Skin of body (tissue), 2 donors: ENCODE results near the genes BRMS1, ZDHHC24 and PTPRCAP.

DNA sequence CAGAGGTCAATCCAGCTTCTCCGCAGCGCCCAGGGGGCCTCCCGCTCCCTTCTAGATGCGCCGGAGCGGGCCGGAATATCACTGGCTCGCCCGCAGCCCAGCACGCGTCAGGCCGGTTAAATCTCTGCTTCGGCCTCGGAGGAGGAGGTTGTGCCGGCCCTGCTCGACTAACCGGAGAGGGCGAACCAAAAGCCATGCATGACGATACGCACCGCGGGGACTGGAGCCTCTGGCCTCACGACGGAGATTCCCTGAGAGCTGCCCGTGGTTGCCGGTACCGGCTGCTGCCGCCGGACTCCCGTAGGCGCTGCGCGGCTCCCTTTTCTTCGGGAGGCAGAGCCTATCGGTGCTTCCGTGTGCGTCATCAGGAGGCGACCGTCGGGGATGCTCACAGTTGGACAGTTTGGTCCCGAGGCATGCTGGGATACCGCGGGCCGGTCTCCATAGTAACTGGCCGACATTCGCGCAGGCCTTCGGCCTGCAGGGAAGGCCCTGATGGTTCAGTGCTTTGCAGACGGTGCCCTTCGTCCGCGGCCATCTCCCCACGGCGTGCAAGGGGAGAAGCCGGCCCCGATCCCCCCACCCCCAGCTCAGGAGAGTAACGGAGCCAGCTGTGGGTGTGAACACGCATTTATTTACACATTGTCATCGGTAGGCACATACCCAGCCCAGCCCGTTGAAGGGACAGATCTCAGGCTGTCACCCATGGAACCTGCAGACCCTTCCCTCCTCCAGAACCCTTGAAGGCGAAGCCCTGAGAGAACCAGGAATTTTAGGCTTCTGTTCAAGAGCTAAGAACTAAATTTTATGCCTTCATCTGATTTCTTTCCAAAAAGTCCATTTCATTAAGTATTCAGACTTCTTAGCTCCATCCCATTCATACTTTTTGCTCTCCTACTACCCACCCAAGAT, at the start of gene BRMS1:
TSS of gene BRMS1 (minus strand) at position 345 of the 912 bp plus-strand sequence.
- RAMPAGE, long total RNA, result no peak

GRCh38 chr11:66360058-66361100, 11.2 kb downstream of the SLC29A2 start:
- RAMPAGE, long total RNA, result no peak

- RAMPAGE, long total RNA, result no peak
Measured at GRCh38 chr11:66393252-66393686, 21.7 kb upstream of the SLC29A2 start.

- RAMPAGE, long total RNA, result no peak
Measured at GRCh38 chr11:66408781-66409460, 11.9 kb upstream of the NPAS4 start.

DNA sequence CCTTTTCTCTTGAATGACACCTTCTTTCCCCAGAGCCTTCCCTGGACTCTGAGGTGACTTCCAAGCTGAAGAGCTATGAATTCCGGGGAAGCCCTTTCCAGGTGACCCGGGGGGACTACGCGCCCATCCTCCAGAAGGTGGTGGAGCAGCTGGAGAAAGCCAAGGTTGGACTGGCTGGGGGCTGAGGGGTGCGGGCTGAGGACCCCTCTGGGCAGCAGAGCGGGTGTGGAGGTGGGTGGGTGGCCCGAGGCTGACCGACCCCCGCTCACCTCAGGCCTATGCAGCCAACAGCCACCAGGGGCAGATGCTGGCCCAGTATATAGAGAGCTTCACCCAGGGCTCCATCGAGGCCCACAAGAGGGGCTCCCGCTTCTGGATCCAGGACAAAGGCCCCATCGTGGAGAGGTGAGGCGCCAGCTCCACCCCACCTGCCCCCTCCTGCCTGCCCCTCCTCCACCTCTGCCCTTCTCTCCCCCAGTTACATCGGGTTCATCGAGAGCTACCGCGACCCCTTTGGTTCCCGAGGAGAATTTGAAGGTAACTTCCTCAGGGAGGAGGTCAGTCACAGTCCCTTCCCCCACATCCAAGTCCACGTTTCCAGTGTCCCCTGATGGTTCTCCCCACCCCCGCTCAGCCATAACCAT, 11.1 kb downstream of the DPP3 start:
- RAMPAGE, long total RNA, result no peak

DNA sequence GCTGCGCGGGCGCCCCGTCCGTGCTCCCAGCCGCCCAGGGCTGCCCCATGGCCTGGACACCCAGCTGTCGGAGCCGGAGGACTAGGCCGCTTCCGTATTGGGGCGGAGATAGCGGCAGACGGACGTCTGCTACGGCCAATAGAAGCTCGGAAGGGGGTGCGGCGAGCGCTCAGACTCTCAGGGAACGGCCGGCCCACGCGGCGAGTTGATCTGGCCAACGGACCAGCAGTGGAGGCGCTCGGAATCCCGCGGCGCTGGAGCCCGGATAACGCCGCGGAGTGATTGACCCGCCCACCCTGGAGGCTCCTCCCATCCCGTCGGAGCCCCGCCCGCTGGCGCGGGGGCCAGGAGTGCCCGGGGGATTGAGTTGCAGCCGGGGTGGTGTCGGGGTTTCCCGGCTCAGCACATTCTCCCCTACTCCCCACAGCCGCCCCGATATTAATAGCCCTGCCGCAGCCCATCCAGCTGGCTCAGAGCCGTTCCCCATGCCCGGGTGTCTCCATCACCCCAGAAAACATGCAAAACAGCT, at the start of gene ZDHHC24:
TSS of gene ZDHHC24 (minus strand) at position 94 of the 529 bp plus-strand sequence.
- RAMPAGE, long total RNA, result no peak

DNA sequence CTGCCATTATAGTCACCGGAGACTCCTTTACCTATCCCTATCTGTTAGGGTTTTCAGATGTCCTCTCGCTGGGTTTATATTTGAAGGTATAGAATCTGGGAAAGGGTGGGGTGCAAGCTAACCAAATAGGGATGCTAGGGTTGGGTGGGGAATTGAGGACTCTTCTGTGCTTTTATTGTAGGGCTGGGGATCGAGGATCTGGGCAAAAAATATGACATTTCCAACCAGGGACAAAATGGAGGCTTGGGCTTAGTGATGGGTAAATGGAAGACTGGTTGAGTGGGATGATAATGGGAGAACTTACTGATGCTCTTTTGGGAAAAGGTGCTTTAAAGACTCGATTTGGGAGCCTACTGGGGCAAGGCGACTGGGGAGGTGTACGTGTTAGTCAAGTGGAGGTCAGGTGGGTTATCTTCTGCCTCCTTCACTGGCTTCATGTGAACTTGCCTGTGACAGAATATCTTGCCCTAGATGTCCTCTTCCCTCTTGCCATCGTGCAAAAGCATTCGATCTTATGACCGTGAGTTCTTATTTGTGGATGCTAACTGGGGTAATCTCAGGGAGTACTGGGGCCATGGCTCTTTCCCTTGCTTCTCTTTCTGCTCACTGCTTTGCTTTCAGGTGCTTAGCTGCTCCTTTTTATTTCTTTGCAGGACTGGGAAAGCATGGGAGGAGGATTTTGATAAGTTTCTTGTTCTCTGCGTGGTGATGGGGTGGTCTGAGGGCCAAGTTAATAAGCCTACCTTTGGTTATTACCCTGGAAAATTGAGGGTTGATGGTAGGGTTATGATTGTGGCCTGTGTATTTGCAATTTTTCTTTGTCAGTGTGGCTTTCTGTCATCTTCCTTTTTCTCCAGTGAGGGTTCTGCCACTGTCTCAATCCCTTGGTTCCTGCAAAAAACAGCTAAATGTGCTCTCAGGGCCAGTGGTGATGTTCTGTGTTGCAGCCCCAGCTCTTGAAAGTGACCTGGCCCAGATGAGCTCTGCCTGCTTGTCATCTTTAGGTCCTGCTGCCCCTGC, 10.2 kb upstream of the RBM4 start:
- RAMPAGE, long total RNA, result no peak

- RAMPAGE, long total RNA, result no peak
Measured at GRCh38 chr11:66649252-66649901, 10.9 kb downstream of the RBM4 start.

DNA sequence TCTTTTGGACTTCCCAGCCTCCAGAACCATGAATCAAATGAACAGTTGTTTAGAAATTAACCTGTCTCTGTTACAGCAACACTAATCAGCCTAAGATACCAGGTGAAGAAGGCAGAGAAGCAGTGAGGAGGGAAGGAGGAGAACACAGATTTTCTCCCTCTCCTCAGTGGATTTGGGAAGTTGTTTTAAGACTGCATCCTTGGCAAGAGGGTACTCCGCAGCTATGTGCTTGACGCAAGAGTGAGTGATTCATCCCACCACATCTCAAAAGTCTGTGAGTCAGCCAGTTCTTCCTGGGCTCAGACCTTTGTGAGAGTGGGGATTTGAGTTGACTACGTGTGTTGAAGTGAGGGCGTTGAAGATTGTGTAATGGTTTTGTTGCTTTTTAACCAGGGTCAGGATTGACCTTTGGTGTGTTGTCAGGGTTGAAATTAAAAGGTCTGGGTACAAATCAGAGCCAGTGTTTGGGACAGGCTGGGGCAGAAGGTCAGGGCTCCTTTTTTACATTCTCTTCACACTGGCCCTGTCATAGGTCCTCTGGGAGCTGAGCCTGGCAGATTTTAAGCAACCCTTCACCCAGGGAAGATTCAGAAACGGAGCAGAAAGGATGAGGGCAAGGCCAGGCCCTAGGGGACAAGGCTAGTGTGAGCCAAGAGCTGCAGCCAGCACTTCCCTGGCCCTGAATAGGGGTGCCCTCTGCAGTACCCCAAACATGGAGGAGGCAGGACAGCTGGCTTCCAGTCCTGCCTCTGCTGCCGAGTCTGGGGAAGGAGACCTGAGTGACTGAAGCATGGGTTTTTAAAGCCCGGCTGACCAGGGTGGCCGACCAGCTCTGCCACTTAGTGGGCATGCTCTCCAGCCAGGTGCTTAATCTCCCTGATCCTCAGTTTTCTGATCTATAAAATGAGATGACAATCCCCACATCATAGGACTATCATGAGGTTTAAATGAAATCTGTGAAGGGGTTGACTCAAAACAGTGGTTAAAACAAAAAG, 4.1 kb upstream of the C11orf86 start:
- RAMPAGE, long total RNA, result no peak

- RAMPAGE, long total RNA, result no peak
Measured at GRCh38 chr11:67112989-67113699, 5.9 kb upstream of the KDM2A start.

- RAMPAGE, long total RNA, result no peak
Measured at GRCh38 chr11:67118066-67118805, 827 bp upstream of the KDM2A start.

GRCh38 chr11:67183207-67184029, 64.4 kb downstream of the KDM2A start:
- RAMPAGE, long total RNA, result no peak

- RAMPAGE, long total RNA, result no peak
Measured at GRCh38 chr11:67228190-67228829, 38.0 kb upstream of the GRK2 start.

DNA sequence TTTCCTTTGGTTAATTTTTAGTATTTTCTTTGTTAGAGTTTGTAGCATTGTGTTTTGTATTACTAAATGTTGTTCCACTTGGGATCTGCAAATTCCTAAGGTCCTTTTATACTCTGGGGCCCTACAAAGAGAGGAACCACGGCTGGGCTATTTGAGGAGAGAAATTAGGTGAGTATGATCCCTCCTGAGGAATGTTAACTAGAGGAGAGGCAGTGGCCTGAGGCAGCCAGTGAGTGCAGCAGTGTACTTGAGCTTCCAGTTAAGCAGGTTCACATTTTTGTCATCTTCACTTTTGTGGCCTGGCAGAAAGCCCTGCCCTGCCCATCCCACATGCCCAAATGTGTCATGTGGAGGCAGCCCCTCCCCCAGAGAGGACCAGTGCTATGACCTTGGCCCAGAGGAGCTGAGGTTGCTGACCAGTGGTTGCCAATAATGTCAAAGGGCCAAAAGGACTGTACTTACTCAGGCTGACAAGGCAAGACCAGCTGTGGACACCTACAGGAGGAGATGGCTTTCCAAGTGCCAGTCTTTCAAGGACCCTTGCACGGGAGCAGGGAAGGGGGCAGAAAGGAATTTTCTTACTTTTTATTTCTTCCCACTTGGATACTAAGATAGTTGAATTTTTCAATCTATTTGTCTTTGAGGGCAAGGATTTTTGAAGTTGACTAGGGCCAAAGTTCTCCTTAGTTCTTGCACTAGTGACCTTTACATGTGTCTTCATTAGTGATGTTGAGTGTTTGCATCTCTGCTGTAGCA, 17.6 kb upstream of the GRK2 start:
- RAMPAGE, long total RNA, result no peak

DNA sequence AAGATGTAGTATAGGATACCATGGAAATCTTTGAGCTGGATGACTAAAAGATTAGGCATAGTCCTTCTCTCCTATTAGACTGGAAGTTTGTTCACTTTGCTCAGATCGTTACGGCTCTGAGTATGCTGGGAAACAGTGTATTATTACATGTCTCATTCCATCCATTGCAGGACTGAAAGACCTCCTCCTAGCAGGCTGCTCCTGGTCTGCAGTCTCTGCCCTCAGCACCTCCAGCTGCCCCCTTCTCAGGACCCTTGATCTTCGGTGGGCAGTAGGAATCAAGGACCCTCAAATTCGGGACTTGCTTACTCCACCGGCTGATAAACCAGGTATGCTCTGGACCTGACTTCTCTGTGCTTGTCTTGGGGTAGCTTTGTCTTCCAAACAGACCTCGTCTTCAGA, 13.0 kb upstream of the GRK2 start:
- RAMPAGE, long total RNA, result no peak

GRCh38 chr11:67267217-67268002, 1.1 kb downstream of the GRK2 start:
- RAMPAGE, long total RNA, result no peak

DNA sequence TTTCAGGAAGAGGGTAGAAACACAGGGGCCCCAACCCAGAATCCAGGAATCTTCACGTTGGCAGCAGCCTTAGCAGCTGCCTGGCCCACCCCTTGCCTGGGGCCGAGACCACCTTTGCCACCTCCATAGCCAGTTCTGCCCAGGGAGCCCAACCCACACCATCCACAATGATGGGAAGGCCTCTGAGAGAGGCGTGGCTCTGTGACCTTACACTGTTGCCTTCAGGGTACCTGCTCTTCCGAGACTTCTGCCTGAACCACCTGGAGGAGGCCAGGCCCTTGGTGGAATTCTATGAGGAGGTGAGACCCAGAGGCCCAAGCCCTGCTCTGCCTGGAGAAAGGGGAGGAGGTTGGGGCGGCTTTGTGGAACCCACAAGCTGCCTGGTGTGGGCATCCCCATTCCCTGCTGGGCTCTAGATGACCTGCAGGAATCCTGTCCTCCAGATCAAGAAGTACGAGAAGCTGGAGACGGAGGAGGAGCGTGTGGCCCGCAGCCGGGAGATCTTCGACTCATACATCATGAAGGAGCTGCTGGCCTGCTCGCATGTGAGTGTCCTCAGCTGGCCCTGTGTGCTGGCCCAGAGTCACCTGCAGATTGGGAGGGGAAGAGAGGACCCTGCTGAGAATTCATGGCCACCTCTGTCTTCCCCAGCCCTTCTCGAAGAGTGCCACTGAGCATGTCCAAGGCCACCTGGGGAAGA, 10.0 kb upstream of the ANKRD13D start:
- RAMPAGE, long total RNA, result no peak

- RAMPAGE, long total RNA, result no peak
Measured at GRCh38 chr11:67280495-67280930, 8.6 kb upstream of the ANKRD13D start.

DNA sequence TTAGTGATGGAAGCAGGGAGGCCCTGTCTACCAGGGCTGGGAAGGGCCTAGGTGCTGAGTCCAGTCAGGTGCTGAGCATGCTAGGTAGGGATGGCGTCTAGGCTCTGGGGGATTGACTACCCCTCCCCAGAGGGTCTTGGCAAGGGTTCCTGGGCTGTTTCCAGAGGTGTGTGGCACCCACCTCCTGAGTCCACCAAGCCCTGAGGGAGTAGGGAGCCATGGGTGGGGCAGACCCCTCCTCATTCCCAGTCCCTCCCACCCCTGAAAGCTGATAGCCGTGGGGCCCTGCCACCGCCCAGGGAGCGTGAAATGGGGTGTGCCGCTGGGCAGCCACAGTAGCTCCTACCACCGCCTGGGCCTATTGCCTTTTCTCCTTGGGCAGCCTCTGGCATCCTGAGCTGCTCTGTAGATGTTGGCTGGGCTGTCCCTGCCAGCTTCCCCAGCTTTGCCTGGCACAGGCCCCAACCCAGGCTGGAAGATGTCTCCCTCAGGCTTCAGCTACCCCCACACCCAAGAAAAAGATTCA, 2.0 kb upstream of the POLD4 start:
- RAMPAGE, long total RNA, result no peak

DNA sequence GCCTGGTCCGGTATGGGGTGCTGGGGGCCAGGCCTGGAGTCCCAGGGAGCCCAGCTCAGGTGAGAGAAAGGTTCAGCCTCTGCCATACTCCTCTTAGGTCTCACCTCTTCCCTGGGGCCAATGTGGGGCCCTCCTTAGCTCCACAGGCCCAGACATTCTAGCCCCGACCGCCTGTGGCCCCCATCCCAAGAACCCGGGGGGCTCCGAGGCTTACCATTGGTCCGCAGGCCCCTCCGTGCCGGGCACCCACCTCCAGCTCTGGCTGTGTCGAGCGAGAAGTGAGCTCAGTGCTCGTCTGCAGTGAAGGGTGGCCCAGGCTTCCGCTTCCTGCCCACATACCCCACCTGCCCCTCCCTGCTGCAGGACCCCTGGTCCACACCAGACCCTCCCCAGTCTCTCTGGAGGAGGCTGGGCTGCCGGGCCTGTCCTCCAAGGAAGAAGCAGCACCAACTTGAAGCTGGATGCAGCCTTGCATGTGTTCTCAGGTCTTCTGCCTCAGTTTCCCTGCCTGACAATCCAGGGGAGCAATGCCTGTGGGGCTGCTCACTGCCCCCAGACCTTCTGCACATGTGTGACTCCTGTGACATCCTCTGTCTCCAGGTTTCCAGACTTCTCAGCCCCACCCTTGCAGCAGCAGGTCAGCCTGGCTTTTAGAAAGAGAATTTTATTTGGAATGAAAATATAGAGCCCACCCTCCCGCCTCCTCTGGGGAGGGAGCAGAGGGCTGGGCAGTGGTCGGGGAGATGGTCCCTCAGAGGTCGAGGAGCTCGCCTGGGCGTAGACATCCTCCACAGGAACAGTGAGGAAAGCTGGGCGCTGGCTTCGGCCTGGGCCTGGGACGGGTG, at the start of gene PTPRCAP:
TSS of gene PTPRCAP (minus strand) at position 280 of the 845 bp plus-strand sequence.
- RAMPAGE, long total RNA, result no peak